ENCODE measurements around a stretch of chr5.

- RRBS, result no CpG with 5 or more reads among the region's 11 CpGs
These were observed 27.9 kb downstream of the TGFBI start for GRCh38 chr5:136056450-136057269.

GRCh38 chr5:136070466-136071467 lies 42.0 kb downstream of the TGFBI start:
- RRBS, result no CpG with 5 or more reads among the region's 11 CpGs

- RRBS, result 3% methylated on average over 25 of the region's 134 CpGs
These were observed 1.0 kb downstream of the SMIM32 start for GRCh38 chr5:136191392-136192858.

DNA sequence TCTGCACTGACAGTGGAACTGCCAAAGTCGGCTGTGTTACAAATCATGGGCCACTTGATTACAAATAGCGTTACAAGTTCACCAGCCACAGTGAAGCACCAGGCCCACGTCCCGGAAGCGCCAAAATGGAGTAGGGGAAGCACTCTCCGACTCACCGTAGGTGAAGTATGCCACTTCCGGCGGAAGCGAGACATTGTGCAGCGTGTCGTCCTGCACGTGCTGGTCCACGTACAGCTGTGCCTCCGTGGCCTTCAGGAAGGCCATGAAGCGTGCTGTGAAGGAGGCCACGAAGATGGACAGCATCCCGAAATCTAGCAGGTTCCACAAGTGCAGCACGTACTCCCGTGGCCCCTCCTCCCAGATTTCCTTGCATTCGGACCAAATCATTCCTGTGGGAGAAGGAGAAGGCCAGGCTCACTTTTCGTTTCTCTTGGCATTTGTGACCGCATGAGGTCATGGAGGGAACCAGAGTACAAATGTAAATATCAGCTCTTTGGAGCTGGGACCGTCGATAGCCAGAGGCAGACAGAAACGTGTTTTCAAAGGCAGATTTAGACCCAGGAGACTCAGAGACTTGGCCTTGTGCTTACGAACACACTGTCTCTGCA lies 58.6 kb upstream of the SMIM32 start:
- RRBS, result 82% methylated on average over 5 of the region's 27 CpGs

GRCh38 chr5:136628939-136629426 lies 263.6 kb upstream of the TRPC7 start:
- RRBS, result no CpG with 5 or more reads among the region's 7 CpGs

DNA sequence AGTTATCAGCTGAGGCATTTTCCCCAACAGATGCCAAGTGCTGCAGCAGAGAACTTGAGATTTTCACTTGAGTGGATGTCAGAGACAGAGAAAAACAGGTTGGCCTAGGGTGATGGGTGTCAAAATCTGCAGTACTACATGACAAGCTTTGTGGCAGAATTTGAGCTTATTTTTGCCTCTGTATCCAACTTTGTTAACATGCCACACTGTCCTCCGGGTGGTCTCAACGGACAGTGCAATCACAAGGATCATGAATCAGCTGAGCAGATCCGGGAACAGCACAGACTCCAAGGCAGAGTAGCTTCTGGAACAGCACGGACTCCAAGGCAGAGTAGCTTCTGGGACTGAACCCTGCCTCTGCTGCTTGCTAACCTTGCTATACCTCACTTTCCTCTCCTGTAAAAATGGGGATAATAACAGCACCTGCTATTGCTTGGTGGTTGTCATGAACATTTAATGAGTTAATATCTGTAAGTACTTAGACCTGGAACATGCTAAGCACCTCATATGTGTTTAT lies 355.9 kb downstream of the SPOCK1 start:
- RRBS, result 49% methylated on average over 3 of the region's 4 CpGs

DNA sequence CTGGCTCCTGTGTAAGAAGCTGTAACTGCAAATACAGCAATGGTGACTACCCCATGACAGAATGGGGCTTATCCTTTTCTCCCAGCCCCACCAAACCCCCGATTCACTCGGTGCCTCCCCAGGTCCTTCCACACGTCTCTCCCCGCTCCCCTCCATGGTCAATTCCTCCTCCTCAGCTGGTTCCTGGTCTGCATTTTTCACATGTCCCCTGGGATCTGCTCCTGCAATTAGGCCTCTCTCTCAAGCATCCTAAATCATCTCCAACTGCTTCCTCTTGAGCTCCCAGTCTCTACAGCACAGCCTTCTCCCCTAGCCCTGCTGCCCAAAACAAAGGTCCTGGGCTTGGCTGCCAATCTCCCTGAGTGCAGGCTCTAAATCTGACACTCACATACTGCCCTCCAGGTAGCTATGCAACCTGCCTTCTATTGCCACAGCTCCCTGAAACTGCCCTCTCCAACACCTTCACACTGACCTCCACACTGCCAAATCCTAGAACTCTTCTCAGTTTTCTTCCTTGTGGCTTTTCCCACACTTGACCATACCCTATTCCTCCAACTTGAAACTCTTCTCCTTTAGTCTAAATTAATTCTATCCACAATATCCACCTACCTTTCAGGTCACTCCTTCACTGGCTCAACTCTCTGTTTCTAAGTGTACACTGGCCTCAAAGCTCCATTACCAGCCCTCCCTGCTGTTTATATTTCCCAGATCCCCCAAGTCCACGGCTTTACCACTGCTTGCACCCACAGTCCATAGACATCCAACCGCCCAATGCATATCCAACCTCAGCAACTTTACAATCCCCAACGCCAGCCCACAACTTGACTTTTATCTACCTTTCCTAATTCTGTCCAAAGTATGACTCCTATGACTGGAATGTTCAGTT lies 107.4 kb downstream of the SPOCK1 start:
- RRBS, result no CpG with 5 or more reads among the region's 7 CpGs

DNA sequence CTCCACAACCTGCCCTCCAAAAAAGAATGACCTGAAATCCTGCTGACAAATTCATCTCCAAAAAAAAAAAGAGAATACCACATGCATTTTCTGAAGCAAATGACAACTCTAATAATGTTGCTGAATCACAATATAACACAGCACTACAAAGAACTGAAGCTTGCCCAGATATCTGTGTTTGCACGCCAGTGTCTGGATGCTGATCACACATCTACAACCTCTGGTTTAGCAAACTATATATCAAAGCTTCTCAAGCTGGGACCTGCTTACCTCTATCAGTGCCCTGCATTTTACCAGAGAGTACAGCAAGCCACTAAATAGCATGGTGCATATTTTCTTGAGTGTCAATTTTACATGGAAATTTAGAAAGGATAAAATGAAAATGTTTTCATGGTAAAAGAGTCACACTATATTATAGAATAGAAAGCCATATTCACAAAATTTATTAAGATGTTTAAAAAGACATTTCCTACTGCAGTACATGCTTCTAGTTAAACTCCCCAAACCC lies 73.7 kb downstream of the SPOCK1 start:
- RRBS, result no CpG with 5 or more reads among the region's 1 CpG

DNA sequence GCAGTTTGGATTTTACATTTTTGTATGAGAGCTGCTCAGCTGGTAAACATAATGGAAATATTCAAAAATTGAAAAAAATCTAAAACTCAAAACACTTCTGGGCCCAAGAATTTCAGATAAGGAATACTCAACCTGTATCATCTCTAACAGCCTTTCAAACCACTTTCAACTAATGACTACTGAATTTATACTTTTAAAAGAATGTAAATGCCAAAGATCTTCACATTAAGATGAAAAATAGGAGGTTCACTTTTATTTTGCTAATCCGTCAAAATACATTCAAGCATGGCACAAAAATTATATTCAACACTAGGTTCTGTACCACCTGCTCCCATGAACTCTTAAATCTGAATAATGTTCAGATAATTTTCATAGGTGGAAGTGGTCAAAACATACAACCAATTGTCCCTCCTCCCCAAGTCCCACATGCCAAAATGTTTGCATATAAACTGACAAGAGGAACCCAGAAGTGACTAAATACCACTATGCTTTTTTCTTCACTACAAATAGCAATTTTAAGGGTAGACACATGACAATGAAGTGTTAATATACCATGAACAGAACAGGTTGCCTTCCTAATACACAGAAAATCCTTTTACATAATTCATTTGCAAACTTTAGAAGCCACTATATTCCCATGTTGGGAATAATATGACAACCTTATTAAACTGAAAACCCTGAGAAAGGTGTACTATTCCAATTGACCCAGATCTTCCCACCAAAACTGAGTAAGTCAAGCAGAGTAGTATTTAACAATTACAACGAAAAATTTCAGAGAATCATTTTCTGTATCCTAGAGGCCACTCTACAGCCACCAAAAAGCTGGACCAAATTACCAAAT lies 3.7 kb downstream of the HNRNPA0 start:
- RRBS, result no CpG with 5 or more reads among the region's 2 CpGs

DNA sequence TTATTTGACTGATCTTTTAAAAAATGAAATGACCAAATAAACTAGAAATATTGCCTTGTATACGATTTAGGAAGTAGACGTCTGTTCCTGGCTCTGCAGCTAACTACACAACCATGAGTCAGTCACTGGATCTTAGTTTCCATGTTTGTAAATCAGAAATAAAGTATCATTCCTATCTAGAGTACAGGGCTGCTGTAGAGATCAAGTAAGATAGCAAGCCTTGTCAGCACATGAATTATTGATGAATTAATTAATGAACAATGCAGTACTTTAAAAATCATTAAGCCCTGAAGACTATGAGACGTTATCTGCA lies 48.1 kb upstream of the HNRNPA0 start:
- RRBS, result no CpG with 5 or more reads among the region's 3 CpGs

DNA sequence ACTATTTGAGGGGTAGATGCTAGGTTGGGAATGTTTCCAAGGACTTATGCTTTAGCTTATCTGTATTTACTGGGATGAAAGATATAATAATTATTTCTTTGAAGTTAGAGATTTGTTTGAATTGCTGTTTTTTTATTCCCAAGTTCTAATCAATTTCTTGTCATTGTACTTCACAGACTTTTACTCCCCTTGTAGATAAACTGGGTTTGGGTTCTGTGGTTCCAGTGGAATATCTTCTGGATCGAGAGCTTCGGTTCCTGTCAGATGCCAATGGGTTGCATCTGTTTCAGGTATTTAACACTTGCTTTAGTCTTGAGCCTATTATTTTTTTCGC lies 22.4 kb downstream of the KDM3B start:
- RRBS, result no CpG with 5 or more reads among the region's 3 CpGs

DNA sequence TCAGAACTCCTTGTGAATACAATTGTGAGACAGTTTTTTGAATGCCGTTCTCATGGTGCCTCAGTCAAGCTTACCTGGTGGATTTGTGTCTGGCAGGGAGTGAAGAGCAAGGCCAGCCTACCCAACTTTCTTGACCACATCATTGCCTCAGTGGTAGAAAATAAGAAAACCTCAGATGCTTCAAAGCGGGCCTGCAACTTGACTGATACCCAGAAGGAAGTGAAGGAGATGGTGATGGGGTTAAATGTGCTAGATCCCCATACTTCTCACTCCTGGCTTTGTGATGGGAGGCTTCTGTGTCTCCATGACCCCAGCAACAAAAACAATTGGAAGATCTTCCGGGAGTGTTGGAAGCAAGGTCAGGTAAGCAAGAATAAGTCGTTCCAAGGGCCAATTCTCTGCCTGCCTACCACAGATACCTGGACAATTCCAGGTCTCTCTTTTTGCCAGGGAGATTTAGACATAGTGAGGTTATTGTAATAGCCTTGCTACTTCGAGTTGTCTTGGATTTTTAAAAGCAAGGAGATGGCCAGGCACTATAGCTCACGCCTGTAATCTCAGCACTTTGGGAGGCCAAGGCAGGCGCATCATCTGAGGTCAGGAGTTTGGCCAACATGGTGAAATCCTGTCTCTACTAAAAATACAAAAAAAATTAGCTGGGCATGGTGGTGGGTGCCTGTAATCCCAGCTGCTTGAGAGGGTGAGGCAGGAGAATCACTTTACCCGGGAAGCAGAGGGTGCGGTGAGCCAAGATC lies 14.7 kb upstream of the REEP2 start:
- RRBS, result no CpG with 5 or more reads among the region's 9 CpGs

DNA sequence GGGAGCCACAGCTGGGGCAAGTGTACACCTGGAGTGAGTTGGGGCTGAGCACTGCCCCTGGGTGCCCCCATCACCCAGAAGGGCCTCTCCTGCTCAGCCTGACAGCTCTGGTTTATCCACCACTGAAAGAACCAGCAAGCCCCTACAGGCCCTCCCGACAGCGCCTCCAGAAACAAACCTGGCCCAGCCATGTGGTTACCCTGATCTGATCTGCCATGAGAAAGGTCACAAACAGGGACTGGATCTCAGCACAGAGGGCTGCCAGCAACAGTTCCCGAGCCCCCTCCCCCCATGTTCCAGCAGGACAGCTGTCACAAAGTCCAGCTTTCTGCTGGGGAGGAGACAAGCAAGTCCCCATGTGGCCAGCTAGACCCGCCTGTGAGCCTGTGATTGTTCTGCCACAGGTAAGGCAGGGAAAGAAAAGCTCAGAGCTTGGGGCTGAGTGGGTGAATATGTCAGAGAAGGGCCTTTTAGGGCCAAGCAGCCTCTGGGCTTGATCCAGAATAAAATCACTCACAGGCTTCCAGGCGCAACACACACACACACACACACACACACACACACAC lies 27.8 kb downstream of the EGR1 start:
- RRBS, result no CpG with 5 or more reads among the region's 5 CpGs

DNA sequence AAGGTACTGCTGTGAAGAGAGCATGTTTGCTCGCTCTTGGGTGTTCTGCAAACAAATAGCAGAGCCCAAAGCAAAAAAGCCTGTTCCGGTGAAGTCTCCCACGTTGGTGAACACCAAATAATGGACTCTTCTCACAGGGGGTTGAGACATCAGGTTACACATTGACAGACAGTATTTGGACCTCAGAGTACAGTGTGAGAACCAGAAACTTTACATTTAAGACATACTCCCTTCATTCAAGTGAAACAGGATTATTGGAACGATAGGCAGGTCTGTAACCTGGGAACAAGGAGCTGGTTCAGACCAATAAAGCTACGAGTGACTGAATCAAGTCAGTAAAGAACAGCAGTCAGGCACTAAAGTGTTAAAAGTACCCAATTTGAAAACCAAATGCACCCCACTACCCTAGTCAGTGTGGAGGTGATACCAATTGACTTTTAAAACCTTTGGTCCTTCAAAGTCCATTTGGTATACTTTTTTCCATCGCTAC lies 36.5 kb downstream of the ETF1 start:
- RRBS, result no CpG with 5 or more reads among the region's 6 CpGs

DNA sequence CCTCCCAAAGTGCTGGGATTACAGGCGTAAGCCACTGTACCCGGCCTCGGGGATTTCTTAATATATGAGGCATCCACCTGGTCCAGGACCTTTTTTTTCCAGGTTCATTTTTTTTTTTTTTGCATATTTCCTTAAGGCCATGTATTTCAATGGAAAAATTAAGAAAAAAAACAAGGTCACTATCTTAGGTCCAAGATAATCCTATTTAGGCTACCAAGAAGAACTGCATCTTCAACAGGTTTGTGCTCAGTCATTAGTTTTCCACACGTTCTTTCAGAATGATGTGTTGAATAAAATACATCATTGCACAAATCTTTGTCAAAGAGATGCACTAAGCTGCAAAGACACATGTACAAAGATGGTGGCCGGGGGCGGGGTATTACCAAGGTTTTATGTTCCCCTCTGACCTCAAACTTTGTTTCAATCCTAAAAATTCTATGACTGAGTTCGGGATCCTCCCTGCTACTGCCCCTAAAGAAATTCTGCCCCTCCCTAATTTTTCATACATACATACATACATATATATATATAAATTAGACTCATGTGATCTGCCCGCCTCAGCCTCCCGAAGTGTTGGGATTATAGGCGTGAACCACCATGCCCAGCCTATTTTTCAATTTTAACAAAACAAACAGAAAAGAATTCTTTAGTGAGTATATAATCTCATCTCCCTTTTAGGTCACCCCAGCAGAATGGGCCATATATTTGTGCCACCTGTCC lies 14.2 kb downstream of the HSPA9 start:
- RRBS, result no CpG with 5 or more reads among the region's 10 CpGs

GRCh38 chr5:138635246-138635793 lies 60.1 kb upstream of the HSPA9 start:
- RRBS, result no CpG with 5 or more reads among the region's 4 CpGs

DNA sequence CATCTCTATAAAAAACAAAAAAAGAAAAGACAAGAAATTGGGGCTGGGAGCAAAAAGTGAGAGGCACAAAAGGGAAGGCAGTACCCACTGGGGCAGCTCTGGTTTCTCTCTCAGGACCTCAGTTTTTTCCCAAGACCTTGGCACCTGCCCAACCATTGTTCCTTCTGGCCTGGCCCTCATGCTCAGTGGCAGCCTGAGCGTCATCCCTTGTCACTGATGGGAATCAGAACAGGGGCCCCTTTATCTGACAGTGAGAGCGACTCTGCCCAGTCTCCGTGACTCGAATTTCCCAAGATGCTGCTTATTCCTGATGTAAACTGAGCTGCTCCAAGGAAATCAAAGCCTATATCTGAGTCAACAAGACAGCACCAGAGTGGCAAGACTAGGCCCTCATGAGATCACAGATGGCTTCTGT lies 80.6 kb upstream of the HSPA9 start:
- RRBS, result no CpG with 5 or more reads among the region's 4 CpGs

GRCh38 chr5:138668350-138668963 lies 84.8 kb upstream of the CTNNA1 start:
- RRBS, result no CpG with 5 or more reads among the region's 5 CpGs

GRCh38 chr5:138725725-138726419 lies 27.4 kb upstream of the CTNNA1 start:
- RRBS, result no CpG with 5 or more reads among the region's 8 CpGs

GRCh38 chr5:138953229-138953930 lies 78.2 kb upstream of the LRRTM2 start:
- RRBS, result no CpG with 5 or more reads among the region's 15 CpGs